Mesangial cell (primary cell): ENCODE measurements around the genes NRSN1, ALDH5A1, H1-2 and H3C7.

DNA sequence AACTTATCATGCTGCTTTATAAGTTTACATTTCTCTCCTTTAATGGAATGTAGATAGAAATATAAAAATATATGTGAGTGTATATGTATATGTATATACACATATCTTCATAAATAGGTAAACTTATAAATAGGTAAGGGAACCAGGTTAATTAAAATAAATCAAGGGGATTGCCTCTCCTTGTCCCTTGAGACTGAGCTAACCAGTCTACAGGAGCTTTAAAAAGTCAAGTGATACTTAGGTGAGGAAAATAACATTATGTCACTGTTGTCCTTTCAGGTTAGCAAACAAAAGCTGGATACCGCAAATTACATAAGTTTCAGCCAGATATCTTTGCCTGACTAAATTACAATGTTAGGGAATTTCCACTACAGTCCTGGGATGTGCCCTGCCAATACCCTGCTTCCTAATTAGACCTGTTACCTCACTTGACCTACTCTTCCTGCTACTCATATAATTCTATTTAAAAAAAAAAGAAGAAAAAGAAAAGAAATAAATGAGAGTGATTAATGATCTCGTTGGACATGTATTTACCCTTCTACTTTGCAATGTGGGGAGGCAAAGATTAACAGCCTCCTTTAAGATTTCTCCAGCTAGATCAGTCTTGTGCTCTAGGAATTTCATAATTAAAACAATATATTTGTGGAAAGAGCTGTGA lies 318.8 kb downstream of the HDGFL1 start:
- RAMPAGE, long total RNA, result no peak

GRCh38 chr6:23242658-23243098 lies 673.3 kb downstream of the HDGFL1 start:
- RAMPAGE, long total RNA, result no peak

GRCh38 chr6:23534758-23535083 lies 591.3 kb upstream of the NRSN1 start:
- RAMPAGE, long total RNA, result no peak

DNA sequence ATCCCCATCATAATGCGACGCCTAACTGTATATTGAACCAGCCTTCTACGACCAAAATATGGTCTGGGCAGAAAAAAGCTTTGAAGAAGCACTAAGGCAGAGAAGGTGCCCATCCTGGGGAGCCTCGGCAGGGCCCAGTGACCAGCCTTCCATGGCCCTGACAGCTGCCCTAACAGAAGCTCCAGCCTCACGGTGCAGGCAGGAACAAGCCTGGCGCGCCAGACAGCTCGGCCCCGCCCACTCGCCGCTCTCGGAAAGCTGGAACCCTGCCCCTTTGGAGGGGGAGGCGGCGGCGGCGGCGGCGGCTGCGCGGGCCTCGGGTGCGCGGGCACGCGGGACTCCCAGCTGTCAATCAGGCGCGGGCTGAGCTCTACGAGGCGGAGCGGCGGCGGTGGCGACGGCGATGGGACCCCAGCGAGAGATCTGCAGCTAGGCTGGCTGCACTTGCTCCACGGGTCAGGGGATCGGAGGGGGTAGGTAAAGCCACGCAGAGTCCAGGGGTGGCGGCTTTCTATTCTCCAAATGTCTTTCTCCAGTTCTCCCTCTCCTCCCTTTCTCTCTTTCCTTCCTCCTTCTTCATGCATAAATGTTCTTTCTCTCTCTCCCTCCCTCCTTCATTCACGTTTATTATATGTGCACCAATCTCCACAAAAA lies at the start of gene NRSN1:
Gene NRSN1, plus strand, starts transcription at position 348 of the 654 bp plus-strand sequence.
- RAMPAGE, long total RNA, result no peak

GRCh38 chr6:24494625-24495190 lies at the start of gene ALDH5A1:
TSS of gene ALDH5A1 (plus strand) at chr6:24494969.
- RAMPAGE, long total RNA, result no peak

DNA sequence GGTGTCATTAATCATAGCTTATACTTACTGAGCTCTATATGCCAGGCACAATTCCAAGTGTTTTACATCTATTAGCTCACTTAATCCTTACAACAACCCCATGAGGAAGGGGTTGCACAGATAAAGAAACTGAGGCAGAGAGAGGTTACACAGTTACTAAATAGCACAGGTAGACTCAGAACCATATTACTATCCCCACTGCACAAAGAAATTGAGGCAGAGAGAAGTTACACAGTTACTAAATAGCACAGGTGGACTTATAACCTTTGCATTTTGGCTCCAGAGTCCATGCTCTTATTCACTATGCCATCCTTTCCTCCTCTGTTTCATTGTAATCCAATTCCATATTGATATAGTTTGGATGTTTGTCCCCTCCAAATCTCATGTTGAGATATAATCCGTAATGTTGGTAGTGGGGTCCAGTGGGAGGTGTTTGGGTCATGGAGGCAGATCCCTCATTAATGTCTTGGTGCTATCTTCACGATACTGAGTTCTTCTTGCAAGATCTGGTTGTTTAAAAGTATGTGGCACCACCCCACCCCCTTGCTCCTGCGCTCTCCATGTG lies 3.5 kb downstream of the TDP2 start:
- RAMPAGE, long total RNA, result no peak

- RAMPAGE, long total RNA, result no peak
Observed at GRCh38 chr6:24704665-24705273, 14.2 kb downstream of the C6orf62 start.

DNA sequence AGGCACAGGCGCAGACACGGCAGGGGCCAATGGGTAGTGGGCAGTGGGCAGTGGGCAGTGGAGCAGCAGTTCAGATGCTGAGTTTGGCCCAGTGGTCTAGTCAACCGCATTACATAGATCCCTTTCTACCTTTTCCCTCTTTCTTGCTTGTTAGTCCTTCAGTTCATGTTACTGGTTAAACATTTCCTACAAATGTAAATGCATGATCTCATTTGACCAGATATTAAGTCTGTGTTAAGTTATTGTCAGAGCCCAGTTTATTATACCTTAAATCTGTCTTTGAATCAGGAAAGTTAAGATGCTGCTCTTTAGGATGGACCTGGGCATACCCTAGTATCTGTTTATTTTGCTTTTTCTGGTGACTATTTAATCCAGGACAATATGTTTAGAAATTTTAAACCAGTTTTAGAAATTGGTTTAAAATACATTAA lies 1.8 kb downstream of the GMNN start:
- RAMPAGE, long total RNA, result no peak

GRCh38 chr6:24911491-24911784 lies 24.3 kb downstream of the RIPOR2 start:
- RAMPAGE, long total RNA, result no peak

- RAMPAGE, long total RNA, result no peak
Observed at GRCh38 chr6:24933613-24934483, 1.9 kb downstream of the RIPOR2 start.

- RAMPAGE, long total RNA, result no peak
Observed at GRCh38 chr6:25175117-25175785, 103.9 kb upstream of the CARMIL1 start.

- RAMPAGE, long total RNA, result no peak
Observed at GRCh38 chr6:25296777-25297169, 17.6 kb downstream of the CARMIL1 start.

DNA sequence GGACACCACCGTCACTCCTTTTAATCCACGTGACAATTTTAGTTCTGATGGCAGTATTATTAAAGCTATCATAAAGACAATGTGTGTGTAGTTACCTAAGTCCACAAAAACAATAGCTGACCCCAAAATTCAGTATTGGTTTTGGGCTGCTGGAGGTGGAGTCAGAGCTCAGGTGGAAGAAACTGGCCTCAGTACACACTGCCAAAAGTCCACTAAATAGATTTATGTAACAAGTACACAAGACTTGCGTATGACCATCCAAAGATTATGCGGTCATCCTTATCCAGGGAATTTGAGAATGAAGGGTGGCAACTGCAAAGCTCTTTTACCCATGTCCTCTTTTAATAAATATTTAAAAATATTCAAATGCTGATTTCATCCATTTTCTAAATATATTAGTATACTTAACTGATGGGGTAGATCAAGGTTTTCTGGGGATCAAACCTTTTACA lies 946 bp downstream of the H3C3 start:
- RAMPAGE, long total RNA, result no peak

- RAMPAGE, long total RNA, result start-site peak on the minus strand at chr6:26056469-26056475, 8,753 reads
Observed at GRCh38 chr6:26056332-26056735, at the start of gene H1-2. TSS of gene H1-2 (minus strand) at chr6:26056470.

GRCh38 chr6:26120762-26121993 lies 2.5 kb downstream of the H2BC4 start:
- RAMPAGE, long total RNA, result no peak

DNA sequence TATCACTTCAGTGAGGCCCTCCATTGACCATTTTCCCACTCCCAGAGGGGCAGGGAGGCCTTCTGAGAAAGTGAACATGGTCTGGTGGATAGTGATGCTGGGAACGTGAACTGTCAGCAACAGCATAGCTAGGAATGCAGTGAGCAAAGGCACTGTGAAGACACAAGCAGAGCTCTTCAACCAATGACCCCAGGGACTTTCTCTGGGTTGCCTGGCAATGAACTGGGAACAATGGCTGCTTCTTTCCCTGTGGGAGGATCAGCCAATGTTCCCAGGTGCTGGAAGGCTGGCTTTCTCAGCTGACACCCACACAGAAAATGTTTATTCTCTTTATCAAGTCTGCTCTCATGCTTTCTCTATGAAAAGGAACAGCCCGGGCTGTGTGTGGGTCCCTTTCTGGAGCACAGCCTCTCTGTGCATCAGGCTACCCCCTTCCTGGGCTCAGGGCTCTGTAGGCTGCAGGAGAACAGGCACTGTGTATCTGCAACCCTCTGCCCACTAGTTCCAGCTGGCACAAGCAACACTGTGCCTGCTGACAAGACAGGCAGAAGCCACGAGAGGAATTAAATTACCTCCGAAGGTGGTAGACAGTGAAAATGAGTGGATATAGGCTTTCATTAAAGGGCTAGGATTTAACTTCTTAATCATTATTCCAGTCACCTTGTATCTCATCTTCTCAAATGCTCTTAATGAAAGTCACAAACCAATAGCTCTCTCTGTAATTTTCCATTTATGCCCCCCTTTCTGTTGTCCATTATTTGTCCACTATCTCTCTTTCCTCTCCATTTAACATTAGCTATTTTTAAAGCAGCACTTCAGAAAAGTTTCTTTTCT lies 14.6 kb upstream of the H1-4 start:
- RAMPAGE, long total RNA, result no peak

DNA sequence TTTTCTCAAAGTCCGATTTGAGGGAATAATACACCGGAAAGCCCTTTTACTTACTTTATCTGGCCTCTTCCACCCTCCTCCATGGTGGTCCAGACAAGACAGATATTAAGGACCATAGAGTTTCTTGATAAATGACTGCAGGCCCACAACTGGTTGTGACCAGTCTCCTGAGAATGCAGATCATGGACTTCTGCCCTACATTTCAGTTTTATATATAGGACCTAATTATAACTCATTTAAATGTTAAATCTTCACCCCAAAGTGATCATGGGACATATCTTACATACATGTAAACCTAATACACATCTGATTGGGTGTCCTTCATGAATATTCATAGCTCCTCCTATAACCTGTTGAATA lies 3.5 kb downstream of the H2AC8 start:
- RAMPAGE, long total RNA, result no peak

- RAMPAGE, long total RNA, result no peak
Observed at GRCh38 chr6:26223214-26223649, 1.7 kb upstream of the H3C6 start.

GRCh38 chr6:26250190-26250830 lies at the start of gene H3C7:
TSS of gene H3C7 (minus strand) at chr6:26250635.
- RAMPAGE, long total RNA, result start-site peak on the minus strand at chr6:26250624-26250632, 31 reads

DNA sequence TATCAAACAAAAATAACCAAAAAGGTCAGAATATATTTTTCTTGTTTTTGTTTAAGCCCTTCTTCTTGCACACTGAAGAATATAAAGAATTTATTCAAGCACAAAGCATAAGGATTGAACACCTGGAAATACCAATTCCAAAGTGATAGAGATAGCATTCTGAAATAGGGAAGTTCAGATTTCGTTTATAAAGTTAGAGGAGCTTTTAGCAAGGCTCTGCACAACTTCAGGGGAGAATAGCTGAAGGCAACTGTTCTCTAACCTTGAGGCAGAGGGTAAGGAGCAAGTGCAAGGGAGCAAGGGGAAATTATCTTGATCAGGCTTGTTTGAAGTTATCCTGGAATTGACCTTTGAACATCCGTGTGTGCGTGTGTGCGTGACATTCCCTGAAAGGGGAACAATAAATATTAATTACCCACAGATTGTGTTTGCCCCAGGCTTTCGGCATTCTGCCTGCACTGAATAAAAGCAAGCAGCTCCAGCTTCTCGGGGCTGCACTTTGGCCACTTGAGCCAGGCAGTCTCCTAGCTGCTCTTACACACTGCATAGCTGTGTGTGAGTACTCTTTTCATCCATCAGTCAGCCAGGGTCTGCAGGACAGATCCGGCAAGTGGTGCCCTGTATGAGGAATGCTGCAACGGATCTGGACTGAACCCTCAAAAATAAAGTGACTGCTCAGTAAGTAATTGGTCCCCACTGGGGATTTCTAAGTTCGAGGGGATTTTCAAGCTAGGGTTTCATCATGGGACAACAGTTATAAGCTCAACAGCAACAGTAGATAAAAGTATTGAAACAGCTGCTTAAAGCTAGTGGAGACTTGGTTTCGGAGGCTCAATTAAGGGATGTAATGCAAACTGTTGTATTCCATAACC lies 5.8 kb downstream of the H2BC9 start:
- RAMPAGE, long total RNA, result no peak